HT1080 (cell line): ENCODE measurements around a stretch of chr3.

DNA sequence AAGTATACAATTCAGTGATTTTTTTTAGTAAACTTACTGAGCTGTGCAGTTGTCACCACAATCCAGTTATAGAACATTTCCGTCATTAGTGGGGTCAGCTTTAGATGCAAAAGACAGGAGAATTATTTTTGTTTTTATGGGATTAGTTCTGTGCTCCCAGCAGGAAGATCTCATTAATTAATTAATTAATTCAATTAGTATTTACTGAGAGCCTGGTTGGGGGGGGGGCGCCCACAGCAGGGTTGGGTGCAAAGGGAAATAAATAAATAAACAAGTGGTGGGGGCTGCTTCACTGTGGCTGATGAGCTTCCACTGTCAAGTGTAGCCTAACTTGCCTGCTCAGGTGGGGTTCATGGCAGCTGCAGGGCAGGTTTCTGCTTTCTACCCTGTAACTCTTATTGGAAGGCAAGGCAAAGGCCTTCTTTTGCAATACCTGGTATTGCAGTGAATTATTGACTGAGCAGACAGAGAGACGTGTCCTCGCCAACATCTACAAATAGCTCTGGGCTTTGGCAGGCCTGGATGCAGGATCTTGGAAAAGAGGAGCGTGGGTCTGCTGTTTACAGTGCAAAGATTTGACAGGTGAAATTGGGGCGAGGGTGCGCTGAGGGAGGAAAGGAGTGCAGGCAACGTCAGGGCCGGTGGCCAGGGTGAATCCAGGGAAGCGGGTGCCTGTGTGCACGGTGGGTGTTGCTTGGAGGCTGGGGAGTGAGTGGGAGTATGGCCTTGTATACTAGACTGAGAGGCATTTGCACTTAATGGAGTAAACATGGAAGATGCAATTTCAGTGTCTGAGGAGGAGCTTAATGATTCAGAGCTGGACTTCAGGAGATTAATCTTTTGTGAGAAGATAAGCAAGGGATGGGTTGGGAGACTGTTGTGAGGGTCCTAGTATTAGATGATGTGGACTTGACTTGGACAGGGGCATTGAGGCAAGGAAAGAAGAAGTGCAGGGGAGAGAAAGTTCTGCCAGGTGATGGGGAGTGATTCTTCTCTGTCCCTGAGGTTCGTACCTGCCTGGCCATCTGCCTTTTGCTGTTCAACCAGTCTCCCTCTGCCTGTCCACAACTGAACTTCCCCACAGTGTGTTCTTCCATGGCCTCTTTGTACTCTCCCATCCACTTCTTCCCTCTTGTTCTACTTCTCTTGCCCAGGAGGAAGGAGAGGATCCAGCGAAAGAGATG lies 44.6 kb downstream of the ST6GAL1 start:
RAMPAGE:
- cytosol, long total RNA, result no peak
- long total RNA, result no peak
- nucleus, long total RNA, result no peak

GRCh38 chr3:187000671-187001190 lies 70.4 kb downstream of the ST6GAL1 start:
RAMPAGE:
- cytosol, long total RNA, result no peak
- long total RNA, result no peak
- nucleus, long total RNA, result no peak

GRCh38 chr3:187075957-187076996 lies 63.0 kb downstream of the RPL39L start:
RAMPAGE:
- cytosol, long total RNA, result no peak
- long total RNA, result no peak
- nucleus, long total RNA, result no peak

DNA sequence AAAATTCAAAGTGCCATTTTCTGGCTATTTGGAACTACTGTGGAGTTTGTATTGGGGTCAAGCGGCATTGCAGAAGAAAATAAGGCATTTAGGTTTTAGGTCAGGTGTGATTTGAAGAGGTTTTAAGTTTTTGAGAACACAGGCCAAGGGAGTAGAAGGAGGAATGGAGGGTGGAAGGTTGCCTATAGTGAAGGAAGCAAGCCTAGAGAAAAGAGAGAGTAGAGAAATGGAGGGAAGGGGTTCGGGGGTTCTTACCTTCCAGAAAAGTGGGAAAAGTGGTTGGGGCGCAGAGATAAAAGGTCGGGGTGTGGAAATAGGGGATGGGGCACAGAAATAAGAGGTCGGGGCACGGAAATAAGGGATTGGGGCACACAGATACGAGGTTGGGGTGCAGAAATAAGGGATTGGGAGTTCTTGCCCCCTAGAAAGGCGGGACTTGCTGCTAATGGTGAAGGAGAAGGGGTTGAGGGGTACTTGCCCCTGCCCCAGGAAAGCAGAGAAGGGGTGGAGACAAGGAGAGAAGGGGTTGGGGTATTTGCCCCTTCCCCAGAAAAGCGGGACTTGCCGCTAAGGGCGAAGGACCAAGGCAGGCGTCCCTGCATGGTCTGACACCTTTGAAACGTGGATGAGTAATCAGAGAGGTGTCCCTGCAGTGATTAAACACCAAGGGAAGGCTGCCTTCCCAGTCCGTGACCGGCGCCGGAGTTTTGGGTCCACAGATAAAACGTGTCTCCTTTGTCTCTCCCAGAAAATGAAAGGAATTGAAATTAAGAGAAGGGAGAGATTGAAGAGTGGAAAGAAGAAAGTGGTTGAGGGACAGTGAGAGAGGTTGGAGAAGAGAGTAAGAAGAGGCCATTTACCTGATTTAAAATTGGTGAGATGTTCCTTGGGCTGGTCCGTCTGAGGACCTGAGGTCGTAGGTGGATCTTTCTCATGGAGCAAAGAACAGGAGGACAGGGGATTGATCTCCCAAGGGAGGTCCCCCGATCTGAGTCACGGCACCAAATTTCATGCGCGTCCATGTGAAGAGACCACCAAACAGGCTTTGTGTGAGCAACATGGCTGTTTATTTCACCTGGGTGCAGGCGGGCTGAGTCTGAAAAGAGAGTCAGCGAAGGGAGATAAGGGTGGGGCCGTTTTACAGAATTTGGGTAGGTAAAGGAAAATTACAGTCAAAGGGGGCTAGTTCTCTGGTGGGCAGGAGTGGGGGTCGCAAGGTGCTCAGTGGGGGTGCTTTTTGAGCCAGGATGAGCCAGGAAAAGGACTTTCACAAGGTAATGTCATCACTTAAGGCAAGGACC lies 17.0 kb upstream of the RTP1 start:
RAMPAGE:
- cytosol, long total RNA, result no peak
- long total RNA, result no peak
- nucleus, long total RNA, result no peak

DNA sequence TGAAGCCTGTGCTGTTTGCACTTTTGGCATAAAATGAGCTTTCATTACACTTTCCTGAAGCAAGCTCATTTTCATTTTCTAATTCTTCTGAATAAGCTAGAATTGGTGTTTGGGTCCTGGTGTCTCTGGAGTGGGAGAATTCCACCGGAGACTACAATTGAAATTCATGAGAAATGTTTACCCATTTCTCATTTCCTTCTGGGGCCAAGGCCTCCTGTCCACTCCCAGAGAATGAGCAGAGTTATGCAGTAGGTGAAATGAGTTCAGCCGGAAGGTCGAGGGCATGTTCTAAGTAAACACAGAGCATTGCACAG lies 14.9 kb downstream of the MASP1 start:
RAMPAGE:
- cytosol, long total RNA, result no peak
- long total RNA, result no peak
- nucleus, long total RNA, result no peak

DNA sequence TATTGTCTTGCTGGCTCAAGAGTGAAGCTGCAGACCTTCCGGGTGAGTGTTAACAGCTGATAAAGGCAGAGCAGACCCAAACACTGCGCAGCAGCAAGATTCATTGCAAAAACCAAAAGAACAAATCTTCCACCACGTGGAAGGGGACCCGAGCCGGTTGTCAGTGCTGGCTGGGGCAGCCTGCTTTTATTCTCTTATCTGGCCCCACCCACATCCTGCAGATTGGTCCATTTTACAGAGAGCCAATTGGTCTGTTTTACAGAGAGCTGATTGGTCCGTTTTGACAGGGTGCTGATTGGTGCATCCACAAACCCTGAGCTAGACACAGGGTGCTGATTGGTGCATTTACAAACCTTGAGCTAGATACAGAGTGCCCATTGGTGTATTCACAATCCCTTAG lies 1.1 kb upstream of the RTP4 start:
RAMPAGE:
- cytosol, long total RNA, result no peak
- long total RNA, result no peak
- nucleus, long total RNA, result no peak

DNA sequence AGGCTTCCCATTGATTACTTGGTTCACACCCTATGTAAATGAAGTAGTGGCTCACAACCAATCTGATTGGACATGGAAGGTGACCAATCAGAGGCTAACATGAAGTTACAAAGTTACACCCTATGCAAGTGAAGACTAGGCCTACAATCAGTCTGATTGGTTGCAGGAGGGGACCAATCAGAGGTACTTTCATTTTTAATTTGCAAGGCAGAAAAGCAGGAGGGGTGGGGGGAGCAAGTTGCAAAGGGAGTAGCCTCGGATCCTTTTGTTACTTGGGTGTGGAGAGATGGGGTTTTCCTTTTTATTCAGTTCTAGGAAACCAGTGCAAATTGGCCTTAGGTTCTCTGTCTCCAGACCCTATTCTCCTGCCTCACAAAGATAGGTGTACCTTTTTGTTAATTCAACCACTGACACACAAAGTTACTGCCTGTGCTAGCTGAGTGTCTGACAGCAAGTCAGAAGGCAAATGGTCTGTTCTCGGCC lies 11.2 kb upstream of the RTP2 start:
RAMPAGE:
- cytosol, long total RNA, result no peak
- long total RNA, result no peak
- nucleus, long total RNA, result no peak

DNA sequence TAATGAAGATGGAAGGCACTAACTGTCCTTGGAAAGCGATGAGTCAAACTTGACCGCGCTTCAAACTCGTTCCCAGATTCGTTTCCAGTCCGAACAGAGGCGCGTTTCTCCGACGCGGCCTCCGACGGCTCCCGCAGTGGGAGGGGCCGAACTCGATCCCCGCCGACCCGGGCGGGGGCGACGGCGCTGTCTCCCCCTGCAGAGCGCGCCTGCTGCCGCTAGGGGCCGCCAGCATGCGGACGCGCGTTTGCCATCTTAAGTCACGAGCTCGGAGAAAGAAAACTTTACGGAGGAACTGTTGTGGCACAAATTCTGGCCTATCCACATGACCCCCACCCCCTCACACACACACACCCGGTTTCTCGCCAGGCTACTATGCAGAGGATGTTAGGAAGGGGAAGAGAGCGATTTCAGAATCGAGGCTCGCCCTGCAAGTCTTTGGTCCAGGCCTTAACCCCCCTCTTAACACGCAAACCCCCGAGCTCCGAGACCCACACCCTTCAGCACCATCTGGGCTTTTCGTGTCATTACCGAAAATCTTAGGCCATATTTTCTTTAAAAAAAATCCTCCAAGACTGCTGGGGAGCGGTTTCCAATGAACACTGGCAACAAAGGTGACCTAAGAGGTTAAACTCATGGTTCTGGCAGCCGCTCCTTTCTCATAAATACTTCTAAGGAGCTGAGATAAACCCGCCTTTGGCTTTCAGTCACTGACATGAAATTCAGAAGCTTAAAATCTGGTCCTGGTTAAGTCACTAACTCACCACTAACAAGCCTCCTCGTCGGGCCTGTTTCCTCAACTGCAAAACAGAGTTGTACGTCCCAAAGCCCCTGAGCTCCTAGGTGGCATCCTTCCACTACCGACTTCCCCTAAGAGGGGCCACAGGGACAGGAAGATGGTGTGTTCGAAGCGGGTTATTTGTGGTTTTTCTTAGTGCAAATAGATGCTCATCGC lies 5.1 kb downstream of the BCL6 start:
RAMPAGE:
- cytosol, long total RNA, result no peak
- long total RNA, result no peak
- nucleus, long total RNA, result no peak

GRCh38 chr3:187741817-187742041 lies 3.5 kb downstream of the BCL6 start:
RAMPAGE:
- cytosol, long total RNA, result no peak
- long total RNA, result no peak
- nucleus, long total RNA, result no peak

DNA sequence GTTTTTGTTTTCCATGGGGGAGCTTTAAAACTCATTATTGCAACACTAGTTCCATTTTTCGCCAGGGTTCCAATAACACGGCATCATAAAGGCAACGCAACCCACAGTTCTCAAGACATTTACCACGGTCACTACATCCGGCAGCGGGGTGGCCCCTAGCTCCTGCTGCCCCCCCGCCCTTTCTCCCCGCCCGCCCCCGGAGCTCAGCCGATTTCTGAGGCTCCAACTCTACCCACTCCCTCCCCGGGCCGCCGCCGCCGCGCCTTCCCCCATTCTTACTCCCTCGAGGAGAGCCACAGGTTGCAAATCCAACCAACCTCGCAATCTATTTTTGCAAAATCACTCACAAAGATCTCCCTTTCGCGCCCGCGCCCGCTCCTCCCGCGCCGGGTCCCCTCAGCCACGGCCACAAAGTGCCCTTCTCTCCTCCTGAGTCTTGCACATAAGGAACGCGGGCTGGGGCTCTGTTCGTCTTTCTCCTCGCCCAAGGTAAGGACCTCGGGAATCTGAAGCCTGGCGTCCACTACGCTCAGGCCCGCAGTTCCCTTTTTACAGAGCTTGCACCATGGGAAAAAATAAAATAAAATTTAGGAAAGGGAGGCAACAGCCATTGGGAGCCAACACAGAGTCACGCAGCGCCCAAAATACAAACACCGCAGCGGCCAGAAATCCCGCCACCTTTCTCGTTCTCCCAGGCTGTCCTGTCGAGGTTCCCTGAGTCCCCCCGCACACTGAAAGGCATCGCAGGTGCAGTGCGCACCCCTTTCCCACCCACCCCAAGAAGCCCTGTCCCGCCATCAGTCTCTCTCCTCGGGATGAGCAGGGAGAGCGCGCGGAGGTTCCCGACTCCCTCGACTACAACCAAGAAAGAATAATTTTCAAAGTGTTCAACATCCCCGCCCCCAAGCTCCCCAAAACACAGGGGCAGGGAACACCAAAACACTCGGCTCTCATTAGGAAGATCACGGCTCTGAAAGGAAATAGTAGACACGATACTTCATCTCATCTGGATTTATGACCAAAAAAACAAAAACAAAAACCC lies 1.4 kb downstream of the BCL6 start:
RAMPAGE:
- cytosol, long total RNA, result no peak
- long total RNA, result no peak
- nucleus, long total RNA, result no peak

RAMPAGE:
- cytosol, long total RNA, result no peak
- long total RNA, result no peak
- nucleus, long total RNA, result no peak
Measured at GRCh38 chr3:187955223-187955511, 198.8 kb upstream of the LPP start.

GRCh38 chr3:188000251-188001104 lies 153.5 kb upstream of the LPP start:
RAMPAGE:
- cytosol, long total RNA, result no peak
- long total RNA, result no peak
- nucleus, long total RNA, result no peak

DNA sequence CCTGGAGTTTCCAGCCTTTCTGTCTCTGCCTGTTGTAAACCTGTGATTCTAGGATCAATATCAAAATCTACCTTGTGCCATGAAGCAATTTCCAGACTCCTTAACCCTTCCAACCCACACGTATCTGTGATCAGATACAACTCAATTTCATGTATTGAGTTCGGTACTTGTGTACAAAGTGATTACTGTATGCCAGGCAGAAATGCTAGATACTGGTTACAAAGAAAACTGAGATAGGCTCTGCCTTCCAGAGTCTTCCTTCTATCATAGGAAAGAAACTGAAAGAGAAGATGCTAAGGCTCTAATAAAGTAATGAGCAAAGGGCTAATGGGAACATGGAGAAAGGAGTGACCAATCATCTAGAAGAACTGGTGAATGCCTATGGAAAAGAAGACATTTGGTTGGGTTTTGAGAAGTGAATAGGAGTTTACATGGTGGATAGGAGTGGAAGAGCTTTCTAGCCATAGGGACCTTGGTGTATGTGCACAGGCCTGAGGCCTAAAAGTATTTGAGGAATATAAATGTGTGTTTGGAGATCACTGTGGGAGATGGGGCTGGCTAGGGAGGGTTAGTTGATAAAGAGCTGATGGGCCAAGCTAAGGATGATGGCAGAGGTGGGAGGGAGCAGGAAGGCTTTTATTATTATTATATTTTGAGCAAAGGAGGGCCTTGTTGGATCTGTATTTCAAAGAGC lies 6.7 kb downstream of the LPP start:
RAMPAGE:
- cytosol, long total RNA, result no peak
- long total RNA, result no peak
- nucleus, long total RNA, result no peak

RAMPAGE:
- cytosol, long total RNA, result no peak
- long total RNA, result no peak
- nucleus, long total RNA, result no peak
Measured at GRCh38 chr3:188164021-188164817, 10.3 kb downstream of the LPP start.

RAMPAGE:
- cytosol, long total RNA, result no peak
- long total RNA, result no peak
- nucleus, long total RNA, result no peak
Measured at GRCh38 chr3:188172057-188172535, 18.1 kb downstream of the LPP start.

DNA sequence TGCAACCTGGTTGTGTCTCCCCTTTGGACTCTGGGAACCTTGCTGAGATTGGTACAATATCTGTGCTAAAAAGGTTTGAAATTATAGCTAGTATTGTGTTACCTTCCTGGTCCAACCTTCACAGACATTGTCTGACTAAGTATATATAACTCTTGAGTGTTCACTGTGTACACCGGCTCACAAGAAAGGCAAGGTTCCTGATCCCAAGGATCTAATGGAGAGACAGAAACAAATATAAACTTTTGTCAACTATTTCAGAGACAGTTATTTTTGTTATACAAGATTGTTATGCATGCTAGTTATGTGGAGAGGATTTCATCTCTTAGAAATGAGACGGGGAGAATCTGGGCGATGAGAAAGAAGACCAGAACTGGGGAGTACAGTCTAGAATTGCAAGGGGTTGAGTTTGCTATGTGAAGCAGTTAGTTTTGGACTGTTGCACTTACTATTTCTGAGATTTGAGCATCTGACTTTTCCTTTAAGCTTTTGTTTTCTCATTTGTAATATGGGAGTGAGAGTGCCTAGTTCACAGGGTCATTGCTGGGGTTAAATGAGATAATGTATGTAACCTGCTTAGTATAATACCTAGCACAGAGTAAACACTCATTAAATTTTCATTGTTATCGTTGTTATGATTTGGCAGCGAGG lies 52.5 kb downstream of the LPP start:
RAMPAGE:
- cytosol, long total RNA, result no peak
- long total RNA, result no peak
- nucleus, long total RNA, result no peak

DNA sequence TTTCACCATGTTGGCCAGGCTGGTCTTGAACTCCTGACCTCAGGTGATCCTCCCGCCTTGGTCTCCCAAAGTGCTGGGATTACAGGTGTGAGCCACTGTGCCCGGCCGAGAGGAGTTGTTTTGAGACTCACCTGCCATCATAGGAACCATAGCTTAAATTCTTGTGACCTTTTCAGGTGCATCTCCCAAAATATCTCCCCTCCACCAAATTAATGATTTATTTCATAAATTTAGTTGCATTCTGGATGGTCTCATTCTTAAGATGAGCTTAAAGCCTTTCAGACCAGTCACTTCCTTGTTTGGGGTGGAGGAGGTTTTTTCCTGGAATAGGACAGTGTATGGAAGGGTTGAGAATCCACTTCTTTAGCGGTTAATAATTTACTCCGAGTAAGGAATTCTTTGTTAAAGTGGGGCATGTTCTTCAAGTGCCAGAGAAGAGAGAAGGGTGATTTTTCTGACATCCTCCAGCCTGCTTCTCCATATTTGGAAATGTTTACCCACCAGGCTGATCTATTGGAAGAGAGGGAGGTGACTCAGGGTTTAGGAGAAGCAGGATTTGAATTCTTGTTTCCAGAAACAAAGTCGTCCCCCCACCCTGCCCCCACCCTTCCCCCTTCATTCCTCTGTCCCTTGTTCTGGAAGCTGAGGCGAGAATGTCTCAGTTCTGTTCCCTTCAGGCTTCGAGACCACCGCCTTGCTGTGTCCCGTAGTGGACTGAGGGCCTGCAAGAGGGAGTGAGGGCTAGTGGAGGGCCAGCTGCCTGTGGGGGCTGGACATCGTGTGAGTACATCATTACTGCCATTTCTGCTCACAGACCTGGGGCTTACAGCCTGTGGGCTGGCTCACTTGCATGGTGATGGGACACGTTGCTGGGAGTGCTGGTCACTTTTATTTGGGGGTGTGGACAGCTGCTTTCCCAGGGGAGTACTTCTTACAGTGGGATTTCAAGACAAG lies 58.4 kb downstream of the LPP start:
RAMPAGE:
- cytosol, long total RNA, result no peak
- long total RNA, result no peak
- nucleus, long total RNA, result no peak

DNA sequence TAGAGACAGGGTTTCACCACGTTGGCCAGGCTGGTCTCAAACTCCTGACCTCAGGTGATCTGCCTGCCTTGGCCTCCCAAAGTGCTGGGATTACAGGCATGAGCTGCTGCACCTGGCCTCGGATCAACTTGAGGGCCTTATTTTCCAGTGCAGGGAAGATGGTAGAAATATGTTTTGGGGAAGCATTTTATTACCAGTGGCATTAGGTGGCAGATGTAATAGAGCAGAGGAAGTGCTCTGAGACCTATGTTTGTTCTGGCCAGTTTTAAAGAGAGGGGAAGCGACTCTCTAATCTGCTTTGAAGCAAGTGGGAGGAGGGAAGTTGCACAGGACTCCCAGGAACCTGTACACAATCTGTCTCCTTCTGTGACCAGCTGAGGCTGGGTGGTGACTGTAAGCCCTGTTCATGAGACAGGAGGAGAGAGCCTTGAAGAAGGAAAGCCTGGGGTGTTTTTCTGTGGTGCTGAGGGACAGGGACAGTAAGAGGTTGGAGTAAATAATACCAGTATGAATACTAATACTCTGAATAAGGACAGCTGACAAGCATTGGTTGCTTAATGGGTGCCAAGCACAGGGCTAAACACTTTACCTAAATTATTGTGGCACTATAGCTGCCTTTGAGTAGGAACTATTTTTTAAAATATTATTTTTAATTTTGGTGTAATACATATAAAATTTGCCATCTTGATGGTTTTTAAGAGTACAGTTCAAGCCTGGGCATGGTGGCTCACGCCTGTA lies 60.5 kb downstream of the LPP start:
RAMPAGE:
- cytosol, long total RNA, result no peak
- long total RNA, result no peak
- nucleus, long total RNA, result no peak

DNA sequence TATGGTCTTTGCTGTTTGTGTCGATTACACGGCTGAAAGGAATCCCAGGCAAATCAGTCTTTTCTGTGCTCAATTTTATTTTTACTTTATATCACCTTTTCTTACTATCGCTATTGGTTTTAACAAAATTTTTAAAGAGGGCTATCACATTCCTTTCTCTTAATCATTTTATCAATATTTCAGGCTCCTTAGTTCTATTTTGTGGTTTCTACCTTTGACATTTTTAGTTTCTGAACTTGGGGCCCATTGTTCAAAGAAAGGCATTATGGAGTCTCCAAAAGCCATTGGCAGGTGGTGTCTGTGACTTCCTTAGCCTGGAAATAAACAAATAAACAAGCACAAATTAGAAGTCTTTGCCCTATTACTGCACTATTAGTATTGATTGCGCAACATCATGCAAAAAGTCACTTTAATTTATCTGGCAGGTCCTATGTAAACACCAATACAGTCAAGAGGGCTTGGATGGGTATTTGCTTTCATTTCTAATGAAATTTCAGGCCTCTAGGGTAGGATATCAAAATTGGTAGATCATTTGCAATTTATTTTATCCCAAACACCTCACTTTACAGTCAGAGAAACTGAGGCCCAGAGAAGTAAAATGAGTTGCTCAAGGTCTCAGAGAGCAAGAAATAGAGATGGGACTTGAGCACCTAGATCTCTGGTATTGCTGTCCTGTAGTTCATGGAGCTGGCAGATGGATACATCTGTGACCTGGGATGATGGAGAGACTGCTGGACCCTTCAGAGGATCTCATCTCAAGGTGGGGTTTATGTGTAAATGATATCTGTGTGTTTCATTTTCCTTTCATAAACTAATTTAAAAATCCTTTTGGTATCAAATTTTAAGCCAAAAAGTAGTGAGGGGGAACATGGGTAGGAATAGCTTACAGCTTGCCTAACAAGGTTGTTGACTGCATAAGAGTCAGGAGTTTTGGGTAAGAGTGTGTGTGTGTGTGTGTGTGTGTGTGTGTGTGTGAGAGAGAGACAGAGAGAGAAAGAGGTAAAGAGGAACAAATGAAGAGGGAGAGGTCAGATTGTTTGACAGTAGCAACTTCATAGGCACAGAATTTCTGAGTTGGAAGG lies 85.8 kb downstream of the LPP start:
RAMPAGE:
- cytosol, long total RNA, result no peak
- long total RNA, result no peak
- nucleus, long total RNA, result no peak

DNA sequence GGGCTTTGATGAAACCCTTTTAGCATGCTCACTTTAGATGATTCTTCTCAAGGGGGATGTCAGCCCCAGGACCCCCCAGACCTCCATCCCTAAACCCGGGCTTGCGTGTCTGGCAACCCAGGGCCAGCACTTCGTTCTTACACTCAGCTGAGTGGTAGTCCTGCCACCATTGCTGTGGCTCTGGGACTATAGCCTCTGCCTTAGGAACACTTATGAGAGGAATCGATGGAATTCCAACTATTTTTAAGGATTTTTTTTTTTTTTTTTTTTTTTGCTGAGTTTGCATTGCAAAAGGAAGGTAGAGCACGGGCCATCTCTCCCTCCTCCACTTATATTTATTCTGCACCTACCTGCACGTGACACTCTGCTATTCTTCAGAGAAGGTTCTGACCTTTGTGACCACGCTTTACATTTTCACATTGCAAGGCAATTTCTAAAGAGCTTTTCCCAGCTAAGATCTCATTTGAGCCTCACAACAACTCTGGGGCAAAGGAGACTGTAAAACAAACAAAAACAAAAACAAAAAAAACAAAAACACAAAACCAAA lies 113.9 kb downstream of the LPP start:
RAMPAGE:
- cytosol, long total RNA, result no peak
- long total RNA, result no peak
- nucleus, long total RNA, result no peak